SK-N-DZ (cell line): ENCODE data around the gene PCCB.

DNA sequence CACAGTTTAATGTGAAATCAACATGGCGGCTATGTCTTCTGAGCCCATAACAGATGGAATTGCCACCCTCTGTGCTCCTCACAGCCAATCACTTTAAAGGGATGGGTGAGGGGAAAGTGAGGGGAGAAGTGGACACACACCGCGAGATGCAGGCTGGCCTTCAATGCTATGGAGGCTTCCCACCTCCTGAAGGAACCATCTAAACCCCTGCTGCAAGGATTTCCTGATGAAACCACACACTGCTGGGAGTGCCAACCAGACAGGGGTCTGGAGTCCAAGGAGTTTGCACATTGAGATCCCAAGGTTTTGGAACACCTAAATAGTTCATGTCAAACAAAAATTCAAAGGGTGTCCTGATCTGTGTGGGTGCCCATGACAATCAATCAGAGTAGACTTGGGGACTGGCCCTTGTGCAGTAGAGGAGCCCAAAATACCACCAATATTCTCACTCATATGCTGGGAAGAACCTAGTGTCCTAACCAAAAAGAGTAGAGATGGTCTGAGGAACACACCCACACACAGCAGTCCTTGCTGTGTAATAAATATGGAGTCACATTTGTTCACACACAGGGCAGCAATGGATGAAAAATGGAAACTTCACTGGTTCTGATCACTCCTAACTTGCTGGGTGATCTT lies 18.8 kb downstream of the SRPRB start:
RAMPAGE:
- cytosol, long total RNA: no peak
- nucleus, long total RNA: no peak

DNA sequence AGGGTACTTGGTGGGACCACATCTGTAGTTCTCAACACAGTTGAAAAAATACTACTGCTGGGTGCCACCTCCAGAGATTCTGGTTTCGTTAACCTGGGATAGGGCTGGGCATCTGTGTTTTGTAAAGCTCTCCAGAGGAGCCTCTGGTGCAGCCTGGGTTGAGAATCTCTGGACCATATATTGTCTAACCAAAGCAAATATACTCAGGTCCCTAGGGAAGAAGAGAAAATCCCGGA lies 52.2 kb upstream of the RAB6B start:
RAMPAGE:
- cytosol, long total RNA: no peak
- nucleus, long total RNA: no peak

DNA sequence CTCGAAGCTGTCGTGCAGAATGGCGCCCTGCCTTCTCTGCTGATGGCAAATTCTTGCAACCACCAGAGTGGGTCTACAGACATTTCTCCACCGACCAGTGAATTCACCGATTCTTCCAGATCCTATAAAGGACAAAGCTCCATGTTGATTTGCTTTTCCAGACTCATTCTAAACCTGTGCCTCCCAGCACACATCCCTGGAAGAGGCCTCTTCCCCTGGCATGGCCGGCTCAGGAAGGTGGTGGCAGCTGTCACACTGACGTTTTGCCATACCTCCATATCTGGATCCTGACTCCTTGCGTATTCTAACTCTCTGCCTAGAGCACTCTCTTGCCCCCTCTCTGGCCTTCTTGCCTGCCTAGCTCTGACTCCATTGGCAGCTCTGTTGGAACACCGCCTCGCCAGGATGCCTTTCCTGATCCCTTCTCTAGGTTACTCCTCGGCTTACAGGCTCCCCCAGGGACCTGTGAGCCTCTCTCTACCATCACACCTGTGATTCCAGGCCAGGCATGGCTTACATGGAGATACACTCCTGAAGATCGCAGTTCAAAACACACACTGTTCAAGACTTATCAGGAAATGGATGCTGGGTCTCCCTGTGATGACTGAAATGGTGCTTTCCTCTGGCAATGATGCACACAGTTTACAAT lies 30.9 kb downstream of the SLCO2A1 start:
RAMPAGE:
- cytosol, long total RNA: no peak
- nucleus, long total RNA: no peak

GRCh38 chr3:134052340-134052657 lies 22.6 kb upstream of the SLCO2A1 start:
RAMPAGE:
- cytosol, long total RNA: no peak
- nucleus, long total RNA: no peak

GRCh38 chr3:134069530-134070169 lies 39.9 kb upstream of the SLCO2A1 start:
RAMPAGE:
- cytosol, long total RNA: no peak
- nucleus, long total RNA: no peak

RAMPAGE:
- cytosol, long total RNA: no peak
- nucleus, long total RNA: no peak
Observed at GRCh38 chr3:134211606-134212136, 39.0 kb downstream of the RYK start.

DNA sequence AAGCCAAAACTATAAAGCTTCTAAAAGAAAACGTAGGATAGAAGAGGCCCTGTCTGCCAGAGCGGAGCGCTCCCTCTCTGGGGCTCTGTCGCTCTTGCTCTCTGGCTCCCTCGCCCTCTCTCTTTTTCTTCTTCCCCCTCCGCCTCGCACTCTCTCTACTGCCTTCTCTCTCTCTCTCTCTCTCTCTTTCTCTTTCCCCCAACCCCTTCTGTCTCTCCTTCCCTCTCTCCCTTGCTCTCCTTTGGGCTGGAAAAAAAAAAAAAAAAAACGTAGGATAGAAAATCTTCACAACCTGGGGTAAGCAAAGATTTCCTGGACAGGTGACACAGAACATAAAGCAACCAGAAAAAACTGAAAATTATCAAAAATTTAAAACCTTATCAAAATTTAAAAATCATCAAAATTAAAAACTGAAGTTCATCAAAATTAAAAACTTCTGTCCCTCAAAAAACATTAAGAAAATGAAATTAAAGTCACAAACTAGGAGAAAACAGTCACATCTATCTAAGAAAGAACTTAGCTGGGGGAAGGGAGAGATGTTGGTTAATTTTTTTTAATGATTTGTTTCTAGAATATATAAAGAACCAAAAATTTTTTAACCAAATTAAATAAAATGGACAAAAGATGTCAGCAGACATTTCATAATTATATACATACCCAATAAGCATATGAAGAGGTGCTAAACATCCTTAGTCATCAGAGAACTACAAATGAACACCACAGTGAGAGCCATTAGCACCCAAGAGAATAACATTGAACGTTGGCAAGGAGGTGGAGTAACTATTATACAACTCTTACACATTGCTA lies 21.3 kb downstream of the RYK start:
RAMPAGE:
- cytosol, long total RNA: no peak
- nucleus, long total RNA: no peak

DNA sequence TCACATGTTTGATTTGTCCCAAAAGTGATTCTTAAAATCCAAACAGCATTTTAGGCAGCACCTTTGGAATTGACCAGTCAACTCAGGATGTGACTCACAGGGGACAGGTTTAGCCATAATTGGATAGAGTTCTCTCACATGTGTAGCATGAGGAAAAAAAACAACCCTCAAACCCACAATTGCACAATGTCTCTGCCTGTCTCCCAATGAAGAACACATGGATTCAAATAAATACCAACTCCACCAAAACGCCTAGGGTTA lies 8.0 kb downstream of the RYK start:
RAMPAGE:
- cytosol, long total RNA: no peak
- nucleus, long total RNA: no peak

DNA sequence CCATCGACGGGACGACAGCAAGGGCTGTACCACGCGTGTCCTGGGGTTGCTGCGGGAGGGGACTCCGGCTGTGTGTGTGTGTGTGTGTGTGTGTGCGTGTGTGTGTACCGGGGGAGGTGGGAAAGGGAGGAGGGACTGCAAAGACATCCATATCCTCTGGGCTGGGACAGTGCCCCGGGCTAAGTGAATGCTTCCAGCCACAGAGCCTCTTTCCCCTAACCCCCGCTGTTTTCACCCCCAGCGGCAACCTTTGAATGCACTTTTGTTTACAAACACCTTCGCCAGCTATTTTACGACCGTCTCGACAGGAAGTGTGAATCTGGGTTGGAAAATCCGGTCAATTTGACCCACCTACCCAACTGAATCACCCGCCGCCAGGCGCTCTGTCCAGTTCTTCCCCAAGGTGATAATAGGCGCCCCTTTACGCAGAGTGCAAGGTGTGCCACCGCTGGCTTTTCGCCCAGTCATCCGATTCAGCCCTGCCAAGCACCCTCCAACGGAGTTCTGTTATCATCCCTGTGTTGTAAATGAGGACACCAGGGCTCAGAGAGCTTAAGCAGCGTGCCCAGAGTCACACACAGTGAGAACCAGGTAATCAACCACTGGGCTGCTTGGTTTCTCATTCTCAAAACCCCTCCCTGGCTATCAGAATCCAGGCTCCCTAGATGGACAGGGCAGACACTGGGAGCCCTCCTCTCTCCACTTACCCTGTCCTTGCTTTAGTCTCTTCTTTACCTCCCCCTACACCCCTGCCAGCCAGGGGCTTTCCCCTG lies 772 bp upstream of the AMOTL2 start:
RAMPAGE:
- cytosol, long total RNA: no peak
- nucleus, long total RNA: no peak

DNA sequence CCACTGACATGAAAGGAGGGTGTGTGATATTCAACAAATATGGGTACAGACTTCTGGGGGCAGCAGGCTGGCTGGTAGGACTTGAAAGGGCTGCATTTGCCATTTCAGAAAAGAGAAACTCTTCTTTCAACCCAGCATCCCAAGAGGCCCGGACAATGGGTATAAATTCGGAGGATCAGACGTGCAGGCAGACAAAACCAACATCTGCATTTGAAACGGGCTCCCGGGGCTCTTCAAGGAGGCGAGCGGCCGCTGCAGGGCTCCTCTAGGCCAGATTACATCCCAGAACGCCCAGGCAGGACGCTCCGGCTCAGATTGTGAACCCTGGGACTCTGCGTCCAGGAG lies 31.9 kb upstream of the AMOTL2 start:
RAMPAGE:
- cytosol, long total RNA: no peak
- nucleus, long total RNA: no peak

DNA sequence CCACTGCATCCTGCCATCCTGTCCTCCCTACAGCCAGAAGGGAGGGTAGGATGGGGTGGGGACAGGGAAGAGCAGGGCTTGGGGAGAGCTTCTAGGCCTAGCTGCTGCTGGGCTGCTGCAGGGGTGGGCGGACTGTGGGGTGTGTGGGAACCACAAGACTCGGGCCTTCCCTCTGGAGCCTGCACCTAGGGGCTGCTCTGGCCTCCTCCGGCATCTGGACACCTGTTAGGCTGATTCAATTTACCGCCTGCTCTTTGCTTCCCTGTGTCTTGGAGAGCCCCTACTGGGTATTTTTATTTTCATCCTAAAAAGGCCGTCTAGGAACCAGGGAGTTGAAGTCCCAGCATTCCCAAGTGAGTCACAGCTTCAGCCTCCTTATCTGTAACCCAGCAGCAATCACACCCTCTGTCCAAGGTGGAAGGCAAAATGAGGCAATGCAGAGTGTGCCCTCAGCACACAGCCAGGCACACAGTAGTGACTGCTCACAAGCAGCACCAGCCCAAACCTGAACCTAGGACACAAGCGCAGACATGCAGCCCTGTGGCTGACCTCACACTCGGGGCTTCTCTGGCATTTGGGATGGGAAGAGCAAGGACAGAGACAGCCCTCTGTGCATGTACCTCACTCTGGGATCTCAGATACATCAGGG lies 13.2 kb upstream of the KY start:
RAMPAGE:
- cytosol, long total RNA: no peak
- nucleus, long total RNA: no peak

DNA sequence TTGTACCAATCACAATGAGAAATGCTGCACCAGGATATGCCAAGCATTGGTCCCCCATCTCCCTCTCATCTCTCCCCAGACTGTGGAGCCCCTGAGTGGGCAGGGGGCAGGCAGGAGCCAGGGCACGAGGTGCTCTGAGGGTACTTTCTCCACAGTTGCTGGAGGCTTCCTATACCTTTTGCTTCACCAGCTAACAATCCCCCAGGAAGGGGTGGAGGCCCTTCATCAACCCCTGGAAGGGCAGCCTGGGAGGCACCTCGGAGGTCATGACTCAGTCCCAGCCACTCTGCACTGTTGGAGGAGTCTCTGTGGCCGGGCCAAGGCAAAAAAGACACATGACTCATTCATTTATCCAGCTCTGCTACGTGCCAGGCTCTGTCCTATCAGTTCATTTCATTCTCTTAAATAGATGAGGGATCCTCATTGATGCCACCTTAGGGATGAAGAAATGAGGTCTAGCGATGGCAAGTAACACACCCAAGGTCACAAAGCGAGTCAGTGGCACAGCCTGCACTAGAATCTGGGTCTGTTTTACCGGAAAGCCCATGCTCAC lies 15.7 kb upstream of the KY start:
RAMPAGE:
- cytosol, long total RNA: no peak
- nucleus, long total RNA: no peak

DNA sequence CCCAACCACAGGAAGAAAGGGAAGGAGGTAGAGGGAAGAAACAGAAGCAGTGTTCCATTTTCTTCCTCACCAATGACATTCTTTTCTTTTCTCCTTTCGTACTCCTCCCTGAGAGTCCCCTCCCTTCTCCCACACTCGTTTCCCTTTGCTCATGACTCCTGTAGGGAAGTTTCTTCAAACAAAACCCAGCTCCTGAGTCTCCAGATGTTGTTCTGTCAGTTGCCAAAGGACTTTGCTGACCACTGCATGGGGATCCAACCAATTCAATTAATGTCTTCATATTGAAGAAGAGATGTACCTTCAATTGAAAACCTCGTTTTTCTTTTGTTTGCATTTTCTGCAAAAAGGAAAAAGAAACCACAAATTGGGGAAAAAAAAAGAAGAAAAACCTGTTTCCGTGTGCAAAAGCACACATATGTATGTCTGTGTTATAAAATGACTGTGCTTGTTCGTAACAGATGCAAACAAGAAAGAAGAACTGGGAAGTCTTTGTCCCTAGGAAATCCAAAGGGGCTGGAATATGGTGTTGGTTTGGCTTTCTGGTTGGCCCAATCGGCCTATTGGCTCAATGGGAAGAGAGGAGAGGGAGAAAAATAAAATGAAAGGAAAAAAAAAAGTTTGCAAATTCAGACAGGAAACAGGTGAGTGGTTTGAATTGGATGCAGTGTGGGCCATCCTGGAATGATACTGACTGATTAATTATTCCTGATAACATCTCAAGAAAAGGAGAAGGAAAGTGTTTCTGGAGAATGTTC lies 464.6 kb downstream of the EPHB1 start:
RAMPAGE:
- cytosol, long total RNA: no peak
- nucleus, long total RNA: no peak

RAMPAGE:
- cytosol, long total RNA: no peak
- nucleus, long total RNA: no peak
Observed at GRCh38 chr3:136126906-136127592, 69.1 kb downstream of the MSL2 start.

RAMPAGE:
- cytosol, long total RNA: no peak
- nucleus, long total RNA: no peak
Observed at GRCh38 chr3:136194158-136194620, 1.9 kb downstream of the MSL2 start.

DNA sequence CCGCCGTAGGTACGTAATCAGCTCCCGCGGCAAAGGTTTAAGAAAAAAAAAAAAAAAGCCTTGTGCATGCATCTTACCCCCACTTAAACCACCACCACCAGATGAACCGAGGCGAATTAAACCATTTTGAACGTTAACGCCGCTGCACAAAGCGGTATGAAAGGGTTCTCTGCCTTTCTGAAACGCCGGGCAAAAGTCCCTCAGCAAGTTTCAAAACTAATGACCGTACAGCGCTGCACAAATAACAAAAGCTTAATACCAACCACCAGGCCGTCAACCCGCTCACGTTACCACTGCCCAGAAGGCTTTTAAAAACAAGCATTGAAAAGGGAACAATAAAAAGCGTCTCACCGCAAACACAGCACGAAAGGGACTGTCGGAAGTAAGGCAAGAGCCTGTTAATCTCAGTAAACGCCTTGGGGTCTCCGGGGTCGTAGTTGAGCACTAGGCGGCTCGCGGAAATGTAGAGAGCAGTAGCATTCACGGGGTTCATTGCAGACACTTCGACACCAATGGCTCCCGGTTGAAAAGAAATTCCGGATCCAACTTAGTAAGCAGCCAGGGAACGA lies 1.4 kb downstream of the MSL2 start:
RAMPAGE:
- cytosol, long total RNA: no peak
- nucleus, long total RNA: no peak

DNA sequence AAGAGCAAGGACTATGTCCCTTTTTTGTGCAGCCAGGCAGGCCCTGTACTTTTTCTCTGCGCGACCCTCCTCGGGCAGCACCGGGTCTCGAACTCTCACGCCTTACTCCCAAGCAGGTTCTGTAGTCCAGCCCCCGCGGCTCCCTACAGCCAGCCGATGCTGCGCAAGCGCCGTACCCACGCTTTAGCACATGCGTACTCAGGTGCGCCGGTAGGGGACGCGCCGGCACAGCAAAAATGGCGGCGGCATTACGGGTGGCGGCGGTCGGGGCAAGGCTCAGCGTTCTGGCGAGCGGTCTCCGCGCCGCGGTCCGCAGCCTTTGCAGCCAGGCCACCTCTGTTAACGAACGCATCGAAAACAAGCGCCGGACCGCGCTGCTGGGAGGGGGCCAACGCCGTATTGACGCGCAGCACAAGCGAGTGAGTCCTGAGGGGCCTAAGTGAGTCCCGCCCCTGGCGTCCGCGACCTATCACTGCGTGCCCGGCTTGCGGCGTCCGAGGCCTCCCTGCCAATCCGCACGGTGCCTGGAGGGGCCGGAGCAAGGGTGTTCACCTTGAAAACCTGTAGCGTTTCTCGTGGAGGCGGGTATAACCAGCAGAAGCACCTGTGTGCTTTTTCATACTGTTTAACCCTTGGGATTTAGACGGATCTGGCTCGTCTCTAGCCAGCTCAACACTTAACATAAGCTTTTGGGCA lies at the start of gene PCCB:
Gene PCCB (plus strand): TSS at position 201 of the 696 bp plus-strand sequence.
RAMPAGE:
- cytosol, long total RNA: start-site peak on the plus strand centred at position 228 of the sequence, 12 bp wide, 139 and 159 reads in 2 replicates
- nucleus, long total RNA: no peak

RAMPAGE:
- cytosol, long total RNA: no peak
- nucleus, long total RNA: no peak
Observed at GRCh38 chr3:136527167-136527703, 224.9 kb downstream of the STAG1 start.

DNA sequence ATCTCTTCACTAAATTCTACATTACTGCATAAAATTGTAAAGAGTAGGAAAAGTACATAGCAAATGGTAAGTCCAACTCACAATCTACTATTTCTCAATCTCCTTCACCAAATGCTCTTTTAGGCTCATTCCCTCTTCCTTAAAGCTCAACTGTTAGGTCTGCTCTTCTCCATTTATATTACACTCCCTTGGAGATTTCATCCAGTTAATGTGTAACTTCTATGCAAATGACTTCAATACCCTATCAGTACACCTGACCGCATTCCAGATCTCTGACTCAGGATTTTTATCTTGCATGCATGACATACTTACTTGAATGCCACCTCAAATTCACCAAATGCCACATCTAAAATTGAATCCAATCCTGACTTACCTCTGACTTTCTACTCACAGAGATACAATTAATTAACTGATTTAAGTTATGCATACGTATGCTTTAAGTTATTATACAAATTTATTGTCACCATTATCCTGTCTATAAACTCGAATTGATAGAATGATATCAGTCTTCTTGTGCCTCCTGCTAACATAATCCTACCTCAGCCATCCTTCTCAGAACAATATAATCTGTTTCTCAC lies 127.0 kb downstream of the STAG1 start:
RAMPAGE:
- cytosol, long total RNA: no peak
- nucleus, long total RNA: no peak

DNA sequence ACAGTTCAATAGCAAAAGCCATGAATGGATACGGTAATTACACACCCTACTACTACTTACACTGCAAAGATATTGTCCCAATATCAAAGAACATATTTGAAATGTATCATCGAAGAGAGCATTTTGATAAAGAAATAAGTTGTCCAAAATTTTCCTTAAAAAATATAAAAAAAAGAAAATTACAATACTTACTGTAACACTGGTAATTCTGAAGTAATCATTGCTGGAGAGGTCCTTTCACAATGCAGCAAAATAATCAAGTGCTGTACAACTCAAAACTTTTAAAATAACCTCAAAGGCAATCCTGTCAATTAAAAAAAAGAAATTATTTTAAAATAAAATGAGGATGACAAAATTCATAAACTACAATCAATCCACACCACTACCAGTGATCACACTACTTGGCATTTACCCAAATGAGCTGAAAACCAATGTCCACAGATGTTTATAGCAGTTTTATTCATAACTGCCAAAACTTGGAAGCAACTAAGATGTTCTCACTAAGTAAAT lies 121.4 kb downstream of the STAG1 start:
RAMPAGE:
- cytosol, long total RNA: no peak
- nucleus, long total RNA: no peak